Aortic smooth muscle cell (primary cell): ENCODE data around the genes ARGLU1 and MYO16.

- RRBS, result no CpG with 5 or more reads among the region's 3 CpGs
These were observed 384.1 kb downstream of the EFNB2 start for GRCh38 chr13:106151267-106151841.

DNA sequence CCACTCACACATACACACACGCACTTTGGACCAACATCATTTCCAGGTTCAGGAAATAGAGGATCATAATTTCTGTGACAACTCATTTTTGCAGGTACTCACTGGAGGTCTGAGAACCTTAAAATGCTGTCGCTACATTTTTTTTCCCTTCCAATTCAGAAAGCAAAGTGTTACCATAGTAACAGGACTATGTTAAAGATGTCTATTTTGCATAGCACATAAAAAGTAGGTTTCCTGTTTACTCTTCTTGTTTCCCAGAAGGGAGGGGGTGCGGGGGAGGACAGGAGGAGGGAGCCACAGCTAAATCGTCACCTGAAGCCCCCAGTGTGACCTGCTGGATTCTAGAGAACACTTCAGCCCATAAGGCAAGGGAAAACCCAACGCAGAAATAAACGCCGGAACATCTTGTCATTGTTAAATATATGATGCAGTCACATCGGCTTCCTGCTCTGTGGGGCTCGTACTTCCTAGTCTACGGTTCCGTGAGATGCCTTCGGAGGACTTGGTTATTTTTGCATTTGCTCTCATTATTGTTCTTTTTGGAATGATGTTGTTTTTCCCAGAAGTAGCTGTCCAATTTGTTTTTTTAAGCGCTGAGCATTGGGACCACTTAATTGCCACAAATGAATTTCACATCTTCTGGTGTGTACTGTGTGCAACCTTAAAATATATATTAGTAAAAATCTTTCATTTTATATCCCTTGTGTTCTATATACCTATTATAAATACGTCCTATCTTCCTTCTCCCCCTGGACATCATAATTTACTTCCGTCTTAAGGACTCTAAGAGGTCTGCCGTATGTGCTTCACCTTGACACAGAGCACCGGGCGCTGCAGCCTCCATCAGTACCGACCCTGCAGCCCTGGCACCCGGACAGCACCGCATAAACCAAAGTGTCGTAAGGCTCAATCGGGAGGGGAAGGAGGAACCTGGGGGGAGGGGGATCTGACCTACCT is 44.4 kb downstream of the EFNB2 start:
- RRBS, result 66% methylated on average over 4 of the region's 23 CpGs

DNA sequence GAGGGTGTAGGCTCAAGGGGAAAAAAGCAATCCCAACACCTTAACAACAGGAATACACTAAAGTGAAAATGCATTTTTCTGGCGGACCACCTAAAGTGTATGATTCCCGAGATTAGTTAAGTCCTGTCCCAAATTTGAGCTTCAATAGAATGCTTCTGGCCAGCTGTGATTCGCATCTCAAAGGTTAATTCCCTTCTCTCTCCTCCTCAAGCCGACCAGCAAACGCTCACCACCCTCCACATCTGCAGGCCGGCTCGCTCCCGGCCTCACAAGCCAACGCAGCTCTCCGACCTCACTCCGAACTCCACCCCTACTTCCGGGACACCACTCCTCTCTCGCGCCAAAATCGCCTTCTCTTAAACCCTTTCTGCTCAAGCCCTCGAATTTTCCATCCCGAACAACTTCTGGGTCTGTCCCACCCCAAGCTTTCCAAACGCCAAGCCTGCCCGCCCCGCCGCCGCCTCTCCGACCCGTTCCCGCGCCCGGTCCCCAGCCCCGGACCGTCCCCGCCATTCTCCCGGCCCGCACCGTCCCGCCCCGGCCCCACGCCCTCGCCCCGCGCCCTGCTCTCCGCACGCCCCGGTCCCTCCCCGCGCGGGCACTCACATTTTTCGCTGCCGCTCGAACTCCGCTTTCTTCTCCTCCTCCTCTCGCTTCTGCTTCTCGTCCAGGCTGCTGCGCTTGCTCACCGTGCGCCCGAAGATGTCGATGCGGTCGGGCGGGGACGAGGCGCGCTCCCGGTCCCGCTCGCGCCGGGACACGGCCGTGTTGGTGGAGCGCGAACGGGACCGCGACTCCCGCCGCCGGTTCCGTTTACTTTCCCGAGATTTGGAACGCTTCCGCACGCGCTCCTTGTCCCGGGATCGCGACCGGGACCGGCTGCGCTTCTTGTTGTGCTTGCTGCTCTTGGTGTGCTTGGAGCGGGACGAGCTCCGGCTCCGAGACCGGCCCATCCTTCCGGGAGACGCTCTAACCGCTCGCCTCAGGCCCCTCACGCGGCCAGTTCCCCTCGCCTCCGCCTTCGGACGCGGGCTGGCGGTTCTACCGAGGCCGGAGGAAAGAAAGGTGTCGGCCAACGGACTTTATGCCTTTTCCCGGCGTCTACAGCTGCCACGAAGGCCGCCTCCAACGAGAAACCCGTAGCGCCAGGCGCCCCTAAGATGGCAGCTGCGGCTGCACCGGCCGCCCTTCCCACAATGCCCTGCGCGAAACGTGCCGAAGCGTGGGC is at the start of gene ARGLU1:
TSS of gene ARGLU1 (minus strand) at position 1,171 of the 1,228 bp plus-strand sequence.
- RRBS, result 2% methylated on average over 56 of the region's 126 CpGs

- RRBS, result no CpG with 5 or more reads among the region's 17 CpGs
These were observed 167 bp upstream of the ARGLU1 start for GRCh38 chr13:106568195-106568412.

GRCh38 chr13:106569461-106570231 is 1.7 kb upstream of the ARGLU1 start:
- RRBS, result no CpG with 5 or more reads among the region's 4 CpGs

DNA sequence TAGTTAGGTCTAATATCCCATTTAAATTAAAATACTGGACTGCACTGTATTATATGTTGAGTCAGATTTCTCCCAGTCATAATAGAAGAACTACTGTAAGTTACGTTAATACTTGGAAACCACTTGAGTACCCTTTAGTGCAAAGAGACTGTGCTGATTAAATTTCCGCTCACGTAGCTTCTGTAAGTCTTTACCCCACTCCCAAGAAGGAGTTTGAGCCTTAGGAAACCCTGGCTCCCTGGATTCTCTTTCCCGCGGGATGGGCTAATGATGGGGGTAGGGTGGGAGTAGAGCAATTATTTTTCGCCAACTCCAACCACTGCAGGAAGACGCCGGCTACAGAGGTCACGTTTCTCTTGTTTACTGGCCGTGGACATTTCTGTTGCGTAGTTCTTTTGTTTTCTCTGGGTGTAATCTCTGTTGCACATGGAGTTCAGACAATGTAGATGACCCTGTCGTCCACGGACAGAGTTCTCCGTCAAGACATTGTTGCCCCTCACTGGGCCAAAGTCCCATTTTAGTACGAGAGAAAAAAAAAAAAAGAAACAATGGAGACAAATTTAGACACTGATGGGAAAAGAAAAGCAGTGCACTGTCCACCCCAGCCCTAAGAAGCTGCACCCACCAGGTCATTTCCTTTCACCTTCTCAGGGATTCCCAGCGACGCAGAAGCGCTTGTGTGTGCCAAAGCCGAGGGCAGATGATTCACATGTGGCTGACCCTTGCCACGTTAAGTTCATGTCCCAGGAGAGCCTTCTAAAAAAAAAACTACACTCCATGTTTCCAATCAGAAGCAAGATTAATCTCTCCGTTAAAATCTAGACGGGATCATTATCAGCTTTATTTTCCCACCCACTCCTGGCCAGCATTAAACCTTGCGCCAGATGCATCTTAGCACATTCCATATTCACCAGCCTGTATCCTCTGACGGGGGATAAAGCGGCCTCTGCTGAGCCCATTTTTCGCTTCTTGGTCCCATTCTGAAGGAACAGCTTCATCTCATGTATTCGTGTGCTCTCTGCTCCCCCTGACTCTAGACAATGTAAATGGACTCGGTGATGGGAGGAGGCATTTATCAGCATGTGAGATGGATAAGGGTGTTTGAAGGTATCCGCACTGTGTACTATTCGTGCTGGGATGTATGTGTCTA is 134.0 kb upstream of the ARGLU1 start:
- RRBS, result no CpG with 5 or more reads among the region's 30 CpGs

GRCh38 chr13:106918941-106920328 is 351.5 kb upstream of the ARGLU1 start:
- RRBS, result no CpG with 5 or more reads among the region's 28 CpGs

DNA sequence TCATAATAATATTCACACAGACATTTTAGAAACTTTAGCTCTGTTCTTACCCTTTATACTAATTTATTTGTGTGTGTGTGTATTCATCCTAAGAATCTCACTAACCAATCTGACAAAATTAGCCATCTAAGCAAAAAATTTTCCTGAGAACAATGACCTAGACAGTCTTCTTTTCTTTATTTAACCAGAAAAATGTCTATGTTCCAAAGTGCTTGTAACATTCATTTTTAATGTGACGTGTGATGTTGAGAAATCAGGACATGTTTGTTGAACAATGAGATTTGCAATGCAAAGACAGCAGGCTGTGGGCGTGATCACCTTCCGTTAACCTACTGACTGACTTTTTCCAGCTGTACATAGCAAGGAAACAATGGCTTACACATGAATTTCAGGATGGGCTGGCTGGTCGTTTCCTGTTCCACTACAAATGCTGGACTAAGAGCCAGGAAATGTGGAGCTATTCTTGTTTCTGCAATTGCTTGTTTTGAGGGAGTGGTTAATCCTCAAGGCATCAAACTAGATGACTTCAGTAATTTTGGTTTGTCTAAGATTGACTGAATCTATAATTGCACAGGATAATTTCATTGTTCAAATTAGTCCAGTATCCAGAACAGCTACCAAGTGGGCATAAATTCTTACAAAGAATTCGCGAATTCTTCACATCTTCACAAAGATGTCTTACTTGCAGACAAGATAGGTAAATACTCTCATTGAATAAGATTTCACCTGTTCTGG is 634.7 kb upstream of the ARGLU1 start:
- RRBS, result no CpG with 5 or more reads among the region's 6 CpGs

DNA sequence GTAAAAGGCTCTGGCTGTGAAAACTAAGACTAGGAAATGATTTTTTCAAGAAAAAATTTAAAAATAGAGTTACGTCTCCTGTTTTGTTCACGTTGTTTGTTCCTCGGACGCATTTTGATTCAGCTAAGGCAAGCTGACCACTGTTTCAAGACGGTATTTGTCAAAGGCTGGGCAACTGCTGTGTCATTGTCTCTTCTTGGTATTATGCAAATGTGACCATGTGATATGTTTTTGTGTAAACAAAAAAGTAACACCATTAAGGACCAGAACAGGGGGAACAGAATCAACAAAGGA is 286.3 kb downstream of the NALF1 start:
- RRBS, result no CpG with 5 or more reads among the region's 5 CpGs

DNA sequence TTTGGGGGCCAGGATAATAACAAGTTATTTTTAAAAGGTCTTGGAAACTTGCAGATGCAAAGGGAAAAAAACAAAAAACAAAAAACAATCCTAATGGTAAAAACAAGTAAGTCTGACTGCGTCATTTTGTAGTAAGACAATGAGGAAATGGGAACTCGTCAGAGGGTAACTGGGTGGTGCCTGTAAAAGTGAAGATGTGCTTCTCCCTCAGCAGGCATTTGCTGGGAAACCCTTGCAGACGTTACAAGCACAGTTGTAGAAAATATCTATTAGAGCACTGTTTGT is 2.2 kb upstream of the TNFSF13B start:
- RRBS, result no CpG with 5 or more reads among the region's 3 CpGs

- RRBS, result 3% methylated on average over 7 of the region's 13 CpGs
These were observed at the start of gene MYO16 for GRCh38 chr13:108629278-108629821. MYO16 (plus strand) TSS chr13:108629611.

DNA sequence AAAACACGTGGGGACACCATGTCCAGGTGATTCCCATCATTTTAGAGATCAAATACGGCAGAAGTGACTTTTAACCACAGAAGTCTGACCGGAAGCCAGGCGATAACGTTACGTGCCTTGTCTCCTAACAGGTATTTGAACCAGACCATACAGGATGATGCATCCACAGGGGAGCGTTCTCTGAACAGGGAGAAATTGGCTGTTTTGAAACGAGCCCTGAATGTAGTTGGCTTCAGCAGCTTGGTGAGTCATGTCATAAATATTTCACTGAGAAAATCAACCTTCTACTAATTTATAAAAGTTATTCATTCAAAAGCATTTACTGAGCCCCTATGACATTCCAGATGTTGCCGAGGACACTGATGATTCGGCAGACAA is 328.1 kb downstream of the MYO16 start:
- RRBS, result no CpG with 5 or more reads among the region's 10 CpGs

GRCh38 chr13:109155018-109155928 is 525.9 kb downstream of the MYO16 start:
- RRBS, result no CpG with 5 or more reads among the region's 14 CpGs

DNA sequence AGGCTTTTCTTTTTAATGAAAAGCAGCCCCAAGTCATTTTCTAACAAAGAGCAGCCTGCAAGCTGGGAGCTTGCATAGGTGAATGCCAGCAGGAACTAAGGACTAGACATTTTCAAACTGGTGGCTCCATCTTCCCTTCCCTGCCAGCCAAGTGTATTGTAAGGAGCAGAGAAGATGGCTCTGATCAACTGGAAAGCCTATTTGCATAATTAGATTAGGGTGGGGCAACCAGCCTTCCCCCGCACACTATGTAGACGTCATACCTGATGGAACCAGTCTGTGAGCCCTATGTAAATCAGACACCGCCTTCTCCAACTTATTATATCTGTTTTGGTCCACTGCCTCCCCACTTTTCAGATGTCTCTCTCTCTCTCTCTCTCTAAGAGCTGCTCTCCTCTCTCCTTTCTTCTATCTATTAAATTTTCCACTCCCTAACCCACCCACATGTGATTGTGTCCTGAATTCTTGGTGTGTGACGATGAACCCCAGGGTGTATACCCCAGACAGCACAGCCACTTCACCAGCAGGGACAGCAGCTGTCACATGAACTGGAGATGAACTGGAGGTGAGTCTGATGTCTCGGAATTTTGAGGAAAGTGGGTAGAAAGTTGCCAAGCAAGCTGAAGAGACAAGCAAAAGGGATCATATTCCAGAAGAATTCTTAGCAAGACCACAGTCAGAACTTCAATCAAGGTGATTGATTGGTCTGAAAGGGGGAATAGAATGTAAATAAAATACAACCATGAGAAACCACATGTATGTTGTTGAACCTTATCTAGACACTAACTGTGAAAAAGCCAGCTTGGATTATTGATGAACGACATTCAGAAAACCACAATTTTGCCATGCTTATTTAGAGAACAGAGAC is 514.3 kb downstream of the IRS2 start:
- RRBS, result no CpG with 5 or more reads among the region's 6 CpGs

DNA sequence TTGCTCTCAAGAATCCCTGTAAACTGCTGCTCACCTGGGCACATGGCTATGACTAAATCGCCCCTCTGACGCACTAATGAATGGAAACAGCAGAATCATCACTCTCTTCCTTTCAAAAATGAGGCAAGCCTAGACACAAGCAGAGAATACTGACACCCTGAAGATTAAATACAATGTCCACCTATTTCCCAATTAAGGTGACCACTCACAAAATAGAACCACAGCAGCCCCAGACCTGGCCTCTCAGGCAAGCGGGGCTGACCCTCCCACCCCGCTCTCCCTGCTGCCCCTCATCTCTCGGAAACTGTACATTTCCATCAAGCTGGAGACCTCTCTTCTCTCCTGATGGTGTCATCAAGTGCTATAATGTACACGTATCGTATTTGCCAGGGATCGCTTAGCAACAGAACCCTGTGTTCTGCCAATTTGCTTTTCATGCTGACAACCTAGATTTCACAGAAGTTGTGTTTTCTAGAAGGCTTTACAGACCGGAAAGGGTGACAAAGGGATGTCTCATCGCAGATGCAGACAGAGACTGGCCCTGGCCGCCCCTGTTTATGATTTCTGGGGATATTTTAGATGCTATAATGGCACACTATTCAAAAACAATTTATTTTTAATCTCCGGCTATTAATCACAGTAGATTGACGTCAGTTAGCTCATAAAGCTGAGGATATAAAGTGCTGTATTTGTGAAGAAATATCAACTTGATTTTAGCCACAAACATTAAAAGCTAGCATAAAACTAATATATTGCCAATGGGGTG is 291.6 kb downstream of the IRS2 start:
- RRBS, result no CpG with 5 or more reads among the region's 13 CpGs

- RRBS, result no CpG with 5 or more reads among the region's 5 CpGs
These were observed 21.4 kb downstream of the IRS2 start for GRCh38 chr13:109764881-109765482.

DNA sequence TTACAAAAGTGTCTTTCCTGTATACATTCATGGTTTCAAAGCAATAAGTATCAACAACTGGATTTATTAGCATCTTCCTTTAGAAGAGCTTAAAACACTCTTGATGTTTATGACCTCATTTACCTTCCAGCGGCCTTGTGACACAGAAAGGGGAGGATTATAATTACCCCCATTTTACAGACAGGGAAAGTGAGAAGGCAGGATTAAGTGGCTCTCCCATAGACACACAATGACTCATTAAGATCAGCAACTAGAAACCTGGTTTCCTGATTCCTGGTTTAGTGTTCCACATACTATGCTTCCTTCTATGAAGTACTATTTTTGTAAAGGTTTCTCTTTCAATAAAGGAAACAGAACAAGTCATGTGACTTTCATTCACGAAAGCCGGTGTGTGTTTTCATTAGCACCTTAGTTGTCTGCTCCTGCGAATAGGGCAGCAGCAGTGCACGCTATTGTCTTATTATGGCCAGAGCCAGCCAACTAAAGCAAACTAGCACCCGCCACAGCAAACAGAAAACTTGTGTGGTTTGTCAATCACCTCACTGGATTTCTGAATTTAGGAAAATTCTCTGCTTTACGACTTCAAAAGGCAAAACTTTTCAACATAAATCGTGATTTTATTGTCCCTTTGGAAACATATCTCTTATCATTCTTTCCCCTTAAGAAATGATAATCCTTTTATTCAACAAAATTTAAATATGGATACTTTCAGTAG is 8.2 kb downstream of the IRS2 start:
- RRBS, result no CpG with 5 or more reads among the region's 8 CpGs

DNA sequence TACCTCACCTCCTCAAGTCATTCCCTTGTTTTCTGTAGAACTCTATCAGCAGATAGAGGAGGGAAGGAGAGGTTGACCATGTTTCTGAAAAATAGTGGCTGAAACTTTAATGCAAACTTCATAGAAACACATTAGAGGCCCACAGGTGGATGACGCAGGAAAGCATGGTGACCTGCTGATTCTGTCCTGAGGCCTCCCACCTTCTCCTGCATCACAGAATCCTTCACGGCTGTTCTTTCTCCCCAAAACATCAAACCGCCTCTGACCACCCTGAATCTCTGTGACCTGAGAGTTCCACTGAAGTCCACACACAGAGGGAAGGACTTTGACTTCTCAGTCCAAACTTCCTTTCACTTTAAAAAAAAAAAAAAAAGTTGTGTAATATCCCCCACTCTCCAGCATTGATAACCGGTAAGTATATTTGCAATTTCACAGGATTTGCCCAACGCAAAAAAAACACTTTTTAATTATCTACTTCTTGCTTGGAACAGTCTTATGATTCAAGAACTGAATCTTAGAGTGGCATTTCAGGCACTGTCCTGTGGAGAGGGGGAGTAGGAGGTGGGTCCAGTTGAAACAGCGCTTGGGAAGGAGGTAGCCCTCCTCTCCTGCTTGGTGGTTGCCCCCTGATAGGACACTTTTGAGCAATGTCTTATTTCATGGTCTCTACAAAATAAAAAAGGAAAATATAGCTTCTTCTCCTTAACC is 259.5 kb upstream of the IRS2 start:
- RRBS, result no CpG with 5 or more reads among the region's 6 CpGs